Vagina (tissue), 1 donor: ENCODE data around the genes TEX264, PCBP4 and PPM1M.

DNA sequence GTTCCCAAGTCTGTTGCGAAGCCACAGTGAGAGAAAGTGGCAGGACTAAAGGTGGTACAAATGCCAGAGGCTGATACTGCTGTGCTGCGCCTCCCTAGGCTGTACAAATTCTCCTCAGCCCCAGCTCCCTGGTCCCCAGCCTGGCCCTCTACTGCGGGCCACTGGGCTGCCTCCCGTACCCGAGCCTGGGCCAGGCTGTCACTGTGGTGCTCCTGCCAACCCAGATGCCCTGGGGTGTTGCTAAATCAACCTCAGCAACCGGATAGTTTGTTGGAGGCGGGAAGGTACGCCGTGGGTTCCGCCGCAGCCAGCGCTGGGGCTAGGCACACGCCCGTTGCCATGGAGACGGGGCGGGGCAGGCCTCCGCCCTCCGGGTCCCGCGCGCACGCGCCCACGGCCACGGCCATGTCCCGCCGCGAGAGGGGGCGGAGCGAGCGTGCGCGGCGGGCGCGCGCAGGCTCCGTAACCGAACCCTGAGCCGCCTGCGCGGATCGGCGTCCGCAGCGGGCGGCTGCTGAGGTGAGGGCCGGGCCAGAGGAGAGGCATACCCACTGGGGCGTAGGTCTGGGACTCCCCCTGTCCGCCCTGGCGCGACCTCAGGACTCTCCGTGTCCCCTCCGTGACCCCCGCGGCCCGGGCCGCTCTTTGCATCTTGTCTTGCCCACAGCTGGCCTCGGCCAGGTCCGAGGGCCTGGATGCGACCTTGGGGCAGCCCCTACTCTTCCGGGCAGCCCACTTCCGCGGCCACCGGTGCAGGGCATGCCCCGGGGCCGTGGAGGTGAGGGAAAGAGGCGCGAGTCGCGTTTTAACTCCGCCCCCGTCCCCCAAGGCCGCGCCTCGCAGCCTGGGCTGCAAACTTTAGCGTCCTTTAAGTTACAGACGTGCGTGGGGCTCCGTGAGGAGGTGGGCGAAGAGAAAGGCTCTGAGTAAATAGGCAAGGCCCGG lies at the start of gene TEX264:
TEX264 (plus strand) TSS at position 483 of the 945 bp plus-strand sequence.
- PRO-cap, result bidirectional peak, plus-strand start at position 483 of the sequence, minus-strand start at position 336 of the sequence
- RAMPAGE, long total RNA, result start-site peak on the plus strand centred at position 463 of the sequence, 53 bp wide, 193 reads

DNA sequence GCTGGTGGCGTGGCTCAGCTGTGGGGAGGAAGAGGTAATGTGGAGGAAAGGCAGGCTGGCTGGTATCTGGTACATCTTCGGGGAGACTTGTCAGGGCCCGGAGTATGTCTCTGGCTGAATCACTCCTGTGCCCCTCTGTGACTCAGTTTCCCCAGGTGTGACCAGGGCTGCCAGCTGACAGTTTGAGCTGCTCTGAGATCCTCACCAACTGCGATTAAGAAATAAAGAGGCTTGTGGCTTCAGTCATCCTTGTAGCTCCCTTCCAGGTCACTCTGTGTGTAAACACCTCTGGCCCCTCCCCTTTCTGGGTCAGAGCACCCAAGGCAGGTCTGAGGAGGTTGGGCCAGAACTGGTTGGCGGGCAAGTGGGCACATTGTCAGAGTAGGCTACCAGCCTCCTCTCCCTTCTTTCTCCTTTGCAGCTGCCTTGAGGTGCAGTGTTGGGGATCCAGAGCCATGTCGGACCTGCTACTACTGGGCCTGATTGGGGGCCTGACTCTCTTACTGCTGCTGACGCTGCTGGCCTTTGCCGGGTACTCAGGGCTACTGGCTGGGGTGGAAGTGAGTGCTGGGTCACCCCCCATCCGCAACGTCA lies 2.9 kb downstream of the TEX264 start:
- PRO-cap, result no peak
- RAMPAGE, long total RNA, result no peak

- PRO-cap, result no peak
- RAMPAGE, long total RNA, result no peak
These were observed 502 bp downstream of the RRP9 start for GRCh38 chr3:51941149-51941654.

DNA sequence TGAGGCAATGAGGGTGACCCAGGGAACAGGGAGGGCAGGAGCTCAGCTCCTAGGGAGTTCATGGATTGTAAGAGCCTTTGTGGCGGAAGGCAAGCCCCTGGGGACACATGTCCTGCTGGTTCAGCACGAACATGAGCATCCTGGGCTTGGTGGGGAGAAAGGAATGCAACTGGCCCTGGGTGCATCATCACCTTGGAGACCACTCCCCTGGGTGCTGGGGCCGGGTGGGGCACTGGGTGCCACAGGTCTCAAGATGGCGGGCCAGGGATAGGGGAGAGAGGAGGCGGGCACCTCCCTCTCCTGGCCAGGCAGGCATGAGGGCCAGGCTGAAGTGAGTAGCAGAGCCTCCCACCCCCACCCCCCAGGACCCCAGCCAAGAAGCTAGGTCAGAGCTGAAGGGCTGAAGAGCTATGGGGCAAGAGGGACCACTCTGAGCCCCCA lies 782 bp downstream of the PCBP4 start:
- PRO-cap, result no peak
- RAMPAGE, long total RNA, result no peak

GRCh38 chr3:51966893-51967282 lies 366 bp downstream of the PCBP4 start:
- PRO-cap, result no peak
- RAMPAGE, long total RNA, result no peak

DNA sequence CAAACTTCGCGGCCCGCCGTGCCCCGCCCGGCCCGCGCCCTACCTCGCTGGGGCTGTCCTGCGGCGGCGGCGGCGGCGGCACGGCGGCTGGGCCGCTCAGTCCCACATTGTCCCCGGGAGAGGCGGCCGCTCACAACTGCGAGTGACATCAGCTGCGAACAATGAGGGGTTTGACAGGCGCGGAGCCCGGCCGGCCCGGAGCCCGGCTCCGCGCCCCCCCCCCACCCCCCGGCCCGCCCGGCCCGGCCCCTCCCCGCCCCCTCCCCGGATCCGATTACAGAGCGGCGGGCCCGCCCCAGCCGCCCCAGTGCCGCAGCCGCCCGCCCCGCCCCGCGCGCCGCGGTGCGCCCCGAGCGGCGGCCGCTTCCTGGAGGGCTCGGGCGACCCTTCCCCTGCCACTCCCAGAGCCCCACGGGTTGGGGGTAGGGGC lies at the start of gene PCBP4:
PCBP4 (minus strand) TSS at position 172 of the 430 bp plus-strand sequence.
- PRO-cap, result bidirectional peak, plus-strand start at position 333 of the sequence, minus-strand start at position 163 of the sequence
- RAMPAGE, long total RNA, result start-site peak on the minus strand centred at position 193 of the sequence, 75 bp wide, 31 reads

DNA sequence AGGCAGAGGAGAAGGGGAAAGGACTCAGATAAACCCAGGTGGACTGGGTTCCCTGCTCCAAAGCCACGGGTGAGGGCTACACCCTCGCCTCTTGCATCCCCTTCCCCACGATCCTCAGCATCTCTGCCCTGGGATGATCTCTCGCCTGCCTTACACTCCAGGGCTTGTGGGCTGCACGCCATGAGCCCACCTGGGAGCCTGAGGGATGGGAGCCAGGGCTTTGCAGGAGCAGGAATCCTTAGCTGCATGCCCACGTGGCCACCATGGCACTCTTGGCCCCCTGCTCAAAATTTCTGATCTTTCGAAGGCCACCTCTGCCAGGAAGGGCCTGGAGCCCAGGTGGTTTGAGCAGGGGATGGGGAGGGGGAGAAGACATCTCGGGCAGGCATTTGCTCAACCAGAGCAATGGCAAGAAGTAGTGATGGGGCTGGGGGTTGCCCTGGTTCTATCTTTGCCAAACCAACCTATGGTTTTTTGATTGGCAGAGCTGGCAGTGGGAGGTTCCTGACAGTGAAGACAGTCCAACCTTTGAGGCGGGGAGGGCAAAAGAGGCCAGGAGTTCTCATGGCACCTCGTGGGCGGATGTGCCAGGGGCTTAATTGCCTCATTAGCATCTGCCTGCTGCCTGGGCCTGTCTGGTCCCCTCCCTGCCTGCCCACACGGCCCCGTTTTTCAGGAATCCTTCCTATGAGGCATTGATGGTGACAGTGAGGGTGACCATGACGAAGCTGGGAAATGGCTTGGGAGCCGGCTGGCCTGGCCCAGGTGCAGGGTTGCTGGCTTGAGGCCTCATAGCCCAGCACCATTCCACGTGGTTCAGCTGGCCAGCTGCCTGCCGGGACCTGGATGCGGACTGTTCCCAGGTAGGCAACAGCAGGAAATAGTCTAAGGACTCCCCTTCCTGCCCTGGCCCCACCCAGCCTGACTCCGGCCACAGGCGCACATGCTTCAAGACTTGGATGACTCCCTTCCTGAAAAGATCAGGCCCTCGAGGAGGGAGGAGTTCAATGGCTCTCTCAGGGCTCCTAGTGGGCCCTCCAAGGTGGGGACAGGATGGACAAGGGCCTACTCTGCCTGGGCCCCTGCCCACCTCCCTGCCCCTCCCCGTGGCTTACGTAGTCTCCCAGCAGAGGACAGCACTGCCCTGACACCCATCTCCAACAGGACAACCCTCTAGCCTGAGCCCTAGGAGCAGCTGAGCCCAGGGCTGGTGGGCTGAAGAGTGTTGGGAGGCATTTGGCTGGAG lies 8.7 kb upstream of the DUSP7 start:
- PRO-cap, result no peak
- RAMPAGE, long total RNA, result no peak

DNA sequence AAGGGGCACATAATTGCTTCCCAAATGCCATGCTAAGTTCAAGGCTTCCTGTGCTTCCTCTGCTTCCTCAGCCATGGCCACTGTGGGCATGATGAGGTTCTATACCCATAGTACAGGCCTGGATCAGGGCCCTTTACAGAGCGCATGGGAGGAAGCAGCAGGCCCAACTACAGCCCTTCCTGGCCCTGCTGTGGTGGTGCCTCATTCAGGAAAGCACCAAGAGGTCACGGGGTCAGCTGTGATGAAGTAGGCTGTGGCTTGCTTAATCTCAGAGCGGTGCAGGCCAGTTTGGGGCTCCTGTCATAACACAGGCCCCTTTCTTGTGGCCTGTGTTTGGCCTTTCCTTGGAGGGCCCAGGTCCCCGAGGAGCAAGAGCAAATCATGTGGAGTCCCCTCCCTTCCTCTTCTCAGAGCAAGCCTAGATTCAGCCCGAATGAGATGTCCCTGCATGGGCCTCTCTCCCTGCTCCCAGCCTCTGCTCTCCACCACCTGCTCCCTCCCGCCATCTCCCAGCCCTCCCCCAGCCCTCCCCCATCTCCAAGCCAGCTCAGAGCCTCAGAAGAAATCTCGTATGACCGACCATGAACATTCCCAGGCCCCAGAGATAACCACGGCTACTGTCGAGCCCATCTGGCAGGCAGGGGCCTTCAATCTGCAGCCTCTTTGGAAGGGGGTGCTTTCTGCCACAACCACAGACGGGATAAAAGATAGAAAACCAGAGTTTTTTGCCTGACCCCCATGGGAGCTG lies 32.2 kb upstream of the DUSP7 start:
- PRO-cap, result unidirectional peak, plus-strand start at position 410 of the sequence
- RAMPAGE, long total RNA, result no peak

DNA sequence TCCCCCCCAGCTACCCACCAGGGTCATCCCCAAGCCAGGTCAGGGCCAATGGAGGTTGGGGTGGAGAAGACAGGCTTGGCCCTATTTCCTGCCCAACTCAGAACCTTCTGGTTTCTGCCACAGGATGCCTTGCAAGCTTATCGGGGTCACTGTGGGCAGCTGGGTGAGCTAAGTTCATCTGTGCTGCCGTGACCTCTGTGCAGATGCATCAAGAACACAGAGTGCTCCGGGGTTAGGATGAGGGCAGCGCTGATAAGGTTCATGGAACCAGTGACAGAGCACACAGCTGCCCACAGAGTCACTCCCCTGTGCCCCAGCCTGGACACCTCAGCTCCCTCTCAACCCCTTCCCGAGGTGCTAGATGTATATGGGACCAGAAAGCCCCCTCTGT lies 15.8 kb upstream of the ALAS1 start:
- PRO-cap, result no peak
- RAMPAGE, long total RNA, result no peak

GRCh38 chr3:52245226-52246386 lies at the start of gene PPM1M:
PPM1M (plus strand) TSS chr3:52245759.
- PRO-cap, result bidirectional peak, plus-strand start at chr3:52245763, minus-strand start at chr3:52245654; bidirectional peak, plus-strand start at chr3:52246249, minus-strand start at chr3:52245987
- RAMPAGE, long total RNA, result no peak

- PRO-cap, result no peak
- RAMPAGE, long total RNA, result no peak
These were observed 10.4 kb downstream of the WDR82 start for GRCh38 chr3:52267970-52268507.

GRCh38 chr3:52297996-52299206 lies 10.8 kb downstream of the GLYCTK start:
- PRO-cap, result no peak
- RAMPAGE, long total RNA, result no peak

DNA sequence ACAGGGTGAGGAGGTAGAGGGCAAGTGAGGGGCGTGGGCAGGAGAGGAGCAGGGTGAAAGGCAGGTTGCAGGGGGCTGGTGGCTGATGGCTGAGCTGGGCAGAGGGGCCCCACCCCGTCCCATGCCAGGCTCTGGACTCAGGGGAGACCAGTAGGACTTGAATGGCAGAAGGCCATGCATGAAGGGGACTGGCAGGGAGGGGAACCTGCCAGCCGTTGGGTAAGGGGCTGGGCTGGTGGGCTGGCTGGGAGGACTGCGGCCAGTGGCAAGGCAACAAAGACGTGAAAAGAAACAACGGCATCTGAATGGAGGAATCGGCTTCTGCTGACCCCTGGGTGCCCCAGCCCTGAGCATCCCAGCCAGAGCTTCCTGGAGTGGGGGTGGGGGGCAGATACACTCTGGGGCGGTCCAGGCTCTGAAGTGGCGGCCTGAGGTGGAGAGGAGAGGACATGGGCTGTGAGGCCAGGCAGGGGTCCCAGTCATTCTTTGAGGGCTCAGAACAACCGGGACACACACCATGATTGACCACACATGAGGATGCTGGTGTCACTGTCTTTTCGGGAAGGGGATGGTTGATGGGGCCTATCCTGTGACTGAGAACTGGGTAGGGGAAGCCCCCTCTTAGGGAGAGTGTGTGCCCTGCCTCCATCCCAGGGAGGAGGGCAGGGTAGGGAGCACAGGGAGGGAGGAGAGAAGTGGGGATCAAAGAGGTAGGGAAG lies 11.7 kb downstream of the GLYCTK start:
- PRO-cap, result no peak
- RAMPAGE, long total RNA, result no peak

DNA sequence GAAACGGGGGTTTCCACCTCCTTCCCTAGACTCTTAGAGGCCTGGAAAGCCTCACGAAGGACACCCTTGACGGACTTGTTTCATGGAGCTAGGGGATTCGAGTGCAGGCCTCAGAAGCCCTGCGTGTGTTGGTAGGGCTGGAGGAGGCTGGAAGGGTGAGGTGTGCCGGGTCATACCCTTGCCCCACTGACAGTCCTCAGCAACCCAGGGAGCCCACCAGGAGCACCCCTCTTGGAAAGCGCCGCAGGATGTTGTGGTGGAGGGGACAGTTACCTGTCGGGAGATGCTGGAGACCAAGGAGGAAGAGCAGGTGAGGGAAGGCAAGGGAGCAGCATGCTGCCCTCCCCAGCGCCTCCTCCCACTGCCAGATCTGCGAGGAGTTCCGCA lies 33.5 kb downstream of the DNAH1 start:
- PRO-cap, result no peak
- RAMPAGE, long total RNA, result start-site peak on the plus strand centred at position 199 of the sequence, 142 bp wide, 8 reads

GRCh38 chr3:52371926-52372447 lies 37.8 kb downstream of the BAP1 start:
- PRO-cap, result no peak
- RAMPAGE, long total RNA, result no peak

DNA sequence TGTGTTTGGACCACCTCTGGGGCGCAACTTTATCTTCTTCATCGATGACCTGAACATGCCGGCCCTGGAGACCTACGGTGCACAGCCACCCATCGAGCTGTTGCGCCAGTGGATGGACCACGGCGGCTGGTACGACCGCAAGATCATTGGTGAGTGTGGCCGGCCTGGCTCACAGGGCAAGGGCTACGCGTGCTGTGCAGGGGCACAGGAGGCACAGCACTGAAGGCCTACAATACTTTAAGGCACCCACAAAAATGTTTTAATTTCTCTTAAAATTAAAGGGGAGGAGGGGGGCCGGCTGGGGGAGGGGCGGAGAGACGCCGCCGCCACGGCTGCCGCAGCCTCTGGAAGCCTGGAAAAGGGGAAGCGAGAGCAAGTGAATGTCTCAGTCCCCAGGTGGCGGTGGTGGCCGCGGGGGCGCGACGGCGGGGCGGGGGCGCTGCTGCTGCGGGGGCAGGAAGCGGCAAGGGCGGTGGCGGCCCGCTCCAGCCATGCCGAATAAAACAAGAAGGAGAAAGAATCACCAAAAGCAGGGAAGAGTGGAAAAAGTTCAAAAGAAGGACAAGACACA lies 36.8 kb downstream of the BAP1 start:
- PRO-cap, result no peak
- RAMPAGE, long total RNA, result no peak

- PRO-cap, result no peak
- RAMPAGE, long total RNA, result no peak
These were observed 21.6 kb downstream of the BAP1 start for GRCh38 chr3:52387997-52388752.

DNA sequence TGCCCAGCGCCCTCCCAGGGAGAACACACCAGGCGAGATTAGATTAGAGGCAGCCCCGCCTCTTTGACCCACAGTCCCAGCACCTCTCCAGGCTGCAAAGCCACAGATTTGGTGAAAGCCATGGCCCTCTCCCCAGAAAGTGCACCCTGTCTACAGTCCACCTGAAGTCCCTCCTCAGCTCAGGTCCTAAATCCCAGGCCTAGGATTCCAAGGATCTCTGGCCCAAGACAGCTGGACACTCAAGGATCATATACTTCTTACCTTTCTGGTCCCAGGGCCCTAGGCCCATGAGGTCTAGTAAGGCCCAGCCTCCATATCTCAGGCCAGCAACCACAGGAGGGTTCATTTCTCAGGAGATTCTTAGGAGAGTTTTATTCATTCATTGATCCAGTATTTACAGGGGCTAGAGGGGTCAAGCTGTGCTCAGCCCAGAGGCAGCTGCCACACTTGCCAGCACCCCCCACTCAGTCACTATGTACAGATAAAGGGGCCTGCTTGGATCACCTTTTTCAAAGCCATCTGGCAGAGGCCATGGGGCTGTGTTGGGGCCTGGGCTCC lies 9.1 kb downstream of the BAP1 start:
- PRO-cap, result no peak
- RAMPAGE, long total RNA, result no peak

DNA sequence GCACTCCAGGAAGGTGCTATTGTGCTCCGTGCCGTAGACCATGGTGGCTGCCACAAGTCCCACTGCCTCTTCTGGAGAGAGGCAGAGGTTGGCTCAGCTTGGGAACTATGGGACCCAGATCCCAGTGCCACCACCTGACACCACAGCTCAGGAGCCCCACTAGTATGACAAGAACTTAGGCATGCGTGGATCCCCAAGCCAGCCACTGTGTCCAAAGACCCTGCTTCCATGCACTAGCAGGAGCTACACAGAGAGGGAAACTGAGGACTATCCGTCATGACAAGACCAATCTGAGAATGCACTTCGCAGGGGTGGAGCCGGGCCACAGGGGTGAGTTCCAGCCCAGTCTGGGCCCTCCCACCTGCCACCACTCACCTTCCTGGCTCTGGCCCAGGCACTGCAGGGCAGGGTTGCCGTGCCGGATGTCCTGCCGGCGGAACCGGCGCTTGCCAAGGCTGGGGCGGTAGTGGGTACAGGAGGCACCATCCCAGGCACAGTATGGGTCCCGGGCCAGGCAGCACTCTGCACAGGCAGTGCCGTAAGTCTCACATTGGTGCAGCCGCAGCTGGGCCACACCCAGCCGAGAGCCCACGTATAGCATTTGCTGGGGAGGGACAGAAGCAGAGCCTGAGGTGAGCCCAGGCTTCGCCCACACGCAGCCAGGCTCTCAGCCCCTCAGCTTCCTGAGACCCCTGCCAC lies 7.2 kb downstream of the SEMA3G start:
- PRO-cap, result no peak
- RAMPAGE, long total RNA, result no peak

GRCh38 chr3:52468785-52469698 lies 13.6 kb downstream of the NISCH start:
- PRO-cap, result no peak
- RAMPAGE, long total RNA, result no peak